Right atrium auricular region (tissue), 2 donors: ENCODE data around the gene TRAPPC8.

DNA sequence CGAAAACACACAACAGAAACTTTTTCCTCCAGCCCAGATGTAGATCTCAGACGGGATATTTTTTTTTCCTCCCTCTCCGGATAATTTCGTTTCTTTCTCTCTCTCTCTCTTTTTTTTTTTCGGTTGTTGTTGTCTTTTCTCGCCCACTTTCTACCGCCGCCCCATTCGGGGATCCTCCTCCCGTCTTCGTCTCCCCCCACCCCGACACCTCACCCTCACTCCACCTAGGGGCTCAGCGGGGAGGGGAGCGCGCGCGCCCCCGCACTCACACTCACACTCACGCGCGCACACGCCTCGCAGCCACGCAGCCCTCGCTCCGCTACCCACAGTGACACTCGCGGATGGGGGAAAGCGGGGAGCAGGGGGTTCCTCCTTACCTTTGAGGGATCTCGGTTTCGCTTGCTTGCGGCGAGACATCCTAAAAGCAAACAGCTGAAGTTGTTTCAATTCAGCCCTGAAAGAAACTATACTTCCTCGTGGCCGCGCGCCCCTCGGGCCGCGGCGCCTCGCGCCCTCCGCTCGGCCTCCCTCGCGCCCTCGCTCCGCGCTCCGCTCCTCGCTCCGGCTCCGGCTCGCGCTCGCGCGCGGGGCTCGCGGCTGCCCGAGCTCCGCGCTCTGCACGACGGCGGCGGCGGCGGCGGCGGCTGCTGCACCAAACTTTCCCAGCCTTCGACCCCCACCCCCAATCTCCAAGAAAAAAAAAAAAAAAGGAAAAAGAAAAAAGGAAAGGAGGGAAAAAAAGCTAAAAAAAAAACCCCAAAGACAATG lies 1.3 kb downstream of the ZNF521 start:
- PRO-cap, result bidirectional peak, plus-strand start at position 331 of the sequence, minus-strand start at position 188 of the sequence; bidirectional peak, plus-strand start at position 618 of the sequence, minus-strand start at position 587 of the sequence
- RAMPAGE, long total RNA, 2 experiments, result start-site peak on the minus strand in 2 of 2 experiments, centred at positions 537 to 542 of the sequence, 34 to 39 reads per replicate

- PRO-cap, result no peak
- RAMPAGE, long total RNA, 2 experiments, result no peak in any of the 2 experiments
These were observed 93.1 kb downstream of the KCTD1 start for GRCh38 chr18:26455129-26455865.

DNA sequence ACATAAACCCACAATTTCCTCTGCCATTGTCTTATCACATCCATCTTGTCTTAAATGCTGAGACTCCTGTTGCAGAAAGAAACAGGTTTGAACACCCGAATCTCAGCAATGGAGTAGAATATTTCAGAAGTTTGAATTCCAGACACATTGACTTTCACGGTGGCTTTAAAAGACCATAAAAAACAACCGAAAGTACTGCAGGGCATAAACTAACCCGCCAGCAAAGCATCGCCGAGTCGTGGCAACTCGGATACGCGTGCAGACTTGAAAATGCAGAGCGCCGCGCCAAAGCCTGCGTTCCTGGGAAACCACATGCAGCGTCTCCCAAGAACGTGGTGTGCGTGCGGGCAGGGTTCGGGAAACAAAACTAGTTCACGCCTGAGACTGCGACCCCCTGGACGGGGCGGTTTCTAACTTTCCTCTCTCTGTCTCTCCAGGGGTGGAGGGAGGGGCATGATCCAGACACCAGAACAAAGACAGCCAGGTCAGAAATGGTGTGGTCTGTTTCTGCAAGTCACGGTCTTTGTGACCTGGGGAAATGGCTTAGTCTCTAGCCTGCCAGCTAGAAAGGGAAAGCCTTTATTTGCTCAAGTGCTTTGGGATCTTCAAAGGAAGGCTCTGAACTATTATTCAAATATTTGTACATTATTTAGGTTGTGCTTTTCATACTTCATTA lies 26.8 kb upstream of the KCTD1 start:
- PRO-cap, result no peak
- RAMPAGE, long total RNA, 2 experiments, result no peak in any of the 2 experiments

GRCh38 chr18:28063184-28063497 lies 113.8 kb downstream of the CDH2 start:
- PRO-cap, result no peak
- RAMPAGE, long total RNA, 2 experiments, result no peak in any of the 2 experiments

DNA sequence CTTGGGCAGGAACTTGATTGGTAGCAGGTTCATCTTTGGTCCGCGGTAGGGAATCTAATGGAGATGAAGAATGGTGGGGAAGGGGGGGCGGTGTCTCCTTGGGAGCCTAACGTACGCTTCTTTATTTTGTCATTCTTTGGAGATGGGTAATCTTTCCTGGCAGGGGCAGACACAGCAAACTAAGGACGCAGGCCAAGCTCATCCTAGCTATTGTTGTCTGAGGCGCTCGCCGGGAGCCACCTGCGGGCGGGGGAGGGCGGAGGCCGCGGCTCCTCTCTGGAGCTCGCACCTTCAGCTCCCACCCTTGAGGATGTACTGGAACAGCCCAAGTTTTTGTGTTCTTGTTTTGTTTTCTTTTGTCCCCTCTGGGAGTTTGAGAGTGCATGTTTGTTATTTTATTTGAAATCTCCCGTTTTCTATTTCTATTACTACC lies 1.3 kb upstream of the CDH2 start:
- PRO-cap, result unidirectional peak, plus-strand start at position 210 of the sequence
- RAMPAGE, long total RNA, 2 experiments, result no peak in any of the 2 experiments

DNA sequence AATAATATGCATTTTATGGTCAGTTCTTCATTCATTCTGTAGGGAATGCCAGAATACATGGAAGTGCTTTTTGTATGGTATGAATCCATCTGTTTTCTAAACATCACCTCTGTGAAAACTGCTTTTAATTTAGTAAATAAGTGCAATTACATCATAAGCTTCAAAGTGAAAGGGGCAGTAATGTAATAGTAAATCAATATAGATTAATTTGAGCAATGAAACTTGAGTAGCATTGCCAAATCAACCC lies 891.0 kb upstream of the CDH2 start:
- PRO-cap, result no peak
- RAMPAGE, long total RNA, 2 experiments, result no peak in any of the 2 experiments

DNA sequence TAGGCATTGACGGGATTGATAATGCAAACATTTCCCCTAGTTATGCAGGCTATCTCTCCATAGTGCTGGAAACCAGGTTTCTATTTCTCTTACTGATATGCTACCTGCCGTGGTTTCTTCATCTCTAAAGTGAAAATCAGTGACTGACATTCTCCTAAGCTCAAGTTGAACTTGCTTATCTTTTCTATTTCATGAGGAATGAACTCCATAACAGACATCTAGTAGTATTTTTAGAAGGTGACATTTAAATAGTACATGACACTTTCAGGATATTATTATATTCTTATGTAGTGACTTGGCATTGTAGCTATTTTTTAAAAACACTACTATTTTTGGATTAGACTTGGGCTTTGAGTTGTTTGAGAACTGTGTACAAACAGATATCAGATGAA lies 1381.8 kb downstream of the DSC3 start:
- PRO-cap, result unidirectional peak, plus-strand start at position 340 of the sequence
- RAMPAGE, long total RNA, 2 experiments, result no peak in any of the 2 experiments

DNA sequence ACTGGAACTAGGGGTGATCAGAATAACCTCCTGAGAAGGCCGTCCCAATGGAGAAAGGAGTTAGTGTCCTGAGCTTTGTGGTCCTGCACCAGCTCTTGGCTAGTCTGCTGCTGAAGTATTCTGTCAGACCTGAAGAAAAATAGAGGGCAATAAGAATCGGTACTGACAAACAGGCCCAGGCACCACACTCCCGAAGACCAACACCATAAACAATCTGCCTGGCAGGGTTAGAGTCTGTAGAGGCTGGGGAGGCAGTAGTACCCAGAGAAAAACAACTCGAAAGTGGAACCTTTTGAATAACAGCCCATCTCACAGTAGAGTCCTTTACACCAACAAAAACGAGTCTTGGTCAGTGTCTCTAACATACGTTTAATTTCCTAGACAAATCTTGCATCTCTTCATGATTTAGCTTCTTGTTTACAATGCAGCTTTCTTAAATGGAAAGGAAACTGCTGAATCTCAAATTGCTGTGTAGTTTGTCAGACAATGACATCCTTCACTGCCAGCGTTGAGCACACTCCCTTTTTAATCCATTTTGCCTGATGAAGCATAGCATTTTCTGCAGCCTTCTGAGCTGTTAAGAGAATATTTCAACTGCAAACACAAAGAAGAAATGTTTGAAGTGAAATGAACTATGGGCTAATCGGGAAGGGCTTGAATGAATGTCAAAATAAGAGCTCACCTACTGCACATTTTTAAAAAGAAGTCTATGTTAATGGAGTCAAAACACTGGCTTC lies 73.1 kb upstream of the DSG1 start:
- PRO-cap, result no peak
- RAMPAGE, long total RNA, 2 experiments, result no peak in any of the 2 experiments

DNA sequence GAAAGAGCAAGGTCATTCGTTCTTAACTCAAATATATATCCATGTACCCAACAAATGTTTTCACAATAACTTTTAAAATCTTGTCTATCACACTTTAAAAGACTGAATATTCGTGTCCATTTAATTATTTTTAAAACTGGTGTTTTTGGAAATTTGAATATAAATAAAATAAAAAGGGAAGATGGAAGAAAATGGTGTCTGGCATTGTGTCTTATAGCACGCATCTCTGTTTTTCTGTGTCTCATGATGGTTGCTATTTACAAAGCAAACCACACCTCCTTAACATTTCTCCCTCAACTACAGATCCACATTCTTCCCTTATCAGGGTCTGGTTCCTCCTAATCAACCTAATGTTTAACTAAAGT lies 55.9 kb upstream of the DSG1 start:
- PRO-cap, result no peak
- RAMPAGE, long total RNA, 2 experiments, result no peak in any of the 2 experiments

DNA sequence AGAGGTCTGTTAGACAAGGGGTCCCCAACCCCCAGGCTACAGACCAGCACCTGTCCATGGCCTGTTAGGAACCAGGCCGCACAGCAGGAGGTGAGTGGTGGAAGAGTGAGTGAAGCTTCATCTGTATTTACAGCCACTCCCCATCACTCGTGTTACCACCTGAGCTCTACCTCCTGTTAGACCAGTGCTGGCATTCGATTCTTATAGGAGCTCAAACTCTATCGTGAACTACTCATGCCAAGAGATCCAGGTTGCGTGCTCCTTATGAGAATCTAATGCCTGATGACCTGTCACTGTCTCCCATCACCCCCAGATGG lies 41.7 kb downstream of the DSG2 start:
- PRO-cap, result no peak
- RAMPAGE, long total RNA, 2 experiments, result no peak in any of the 2 experiments

GRCh38 chr18:31723778-31724962 lies 36.5 kb downstream of the SLC25A52 start:
- PRO-cap, result unidirectional peak, minus-strand start at chr18:31724641
- RAMPAGE, long total RNA, 2 experiments, result start-site peak on the plus strand in 1 of 2 experiments, at chr18:31724195-31724236 at its widest, 10 reads per replicate; start-site peak on the minus strand in 2 of 2 experiments, at chr18:31724616-31724680 at its widest, 6 to 20 reads per replicate

- PRO-cap, result no peak
- RAMPAGE, long total RNA, 2 experiments, result no peak in any of the 2 experiments
These were observed 20.5 kb downstream of the SLC25A52 start for GRCh38 chr18:31740105-31740563.

DNA sequence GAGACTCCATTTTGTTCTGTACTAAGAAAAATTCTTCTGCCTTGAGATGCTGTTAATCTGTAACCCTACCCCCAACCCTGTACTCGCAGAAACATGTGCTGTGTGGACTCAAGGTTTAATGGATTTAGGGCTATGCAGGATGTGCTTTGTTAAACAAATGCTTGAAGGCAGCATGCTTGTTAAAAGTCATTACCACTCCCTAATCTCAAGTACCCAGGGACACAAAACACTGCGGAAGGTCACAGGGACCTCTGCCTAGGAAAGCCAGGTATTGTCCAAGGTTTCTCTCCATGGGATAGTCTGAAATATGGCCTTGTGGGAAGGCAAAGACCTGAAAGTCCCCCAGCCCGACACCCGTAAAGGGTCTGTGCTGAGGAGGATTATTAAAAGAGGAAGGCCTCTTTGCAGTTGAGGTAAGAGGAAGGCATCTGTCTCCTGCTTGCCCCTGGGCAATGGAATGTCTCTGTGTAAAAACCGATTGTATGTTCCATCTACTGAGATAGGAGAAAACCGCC lies 49.9 kb upstream of the SLC25A52 start:
- PRO-cap, result no peak
- RAMPAGE, long total RNA, 2 experiments, result no peak in any of the 2 experiments

DNA sequence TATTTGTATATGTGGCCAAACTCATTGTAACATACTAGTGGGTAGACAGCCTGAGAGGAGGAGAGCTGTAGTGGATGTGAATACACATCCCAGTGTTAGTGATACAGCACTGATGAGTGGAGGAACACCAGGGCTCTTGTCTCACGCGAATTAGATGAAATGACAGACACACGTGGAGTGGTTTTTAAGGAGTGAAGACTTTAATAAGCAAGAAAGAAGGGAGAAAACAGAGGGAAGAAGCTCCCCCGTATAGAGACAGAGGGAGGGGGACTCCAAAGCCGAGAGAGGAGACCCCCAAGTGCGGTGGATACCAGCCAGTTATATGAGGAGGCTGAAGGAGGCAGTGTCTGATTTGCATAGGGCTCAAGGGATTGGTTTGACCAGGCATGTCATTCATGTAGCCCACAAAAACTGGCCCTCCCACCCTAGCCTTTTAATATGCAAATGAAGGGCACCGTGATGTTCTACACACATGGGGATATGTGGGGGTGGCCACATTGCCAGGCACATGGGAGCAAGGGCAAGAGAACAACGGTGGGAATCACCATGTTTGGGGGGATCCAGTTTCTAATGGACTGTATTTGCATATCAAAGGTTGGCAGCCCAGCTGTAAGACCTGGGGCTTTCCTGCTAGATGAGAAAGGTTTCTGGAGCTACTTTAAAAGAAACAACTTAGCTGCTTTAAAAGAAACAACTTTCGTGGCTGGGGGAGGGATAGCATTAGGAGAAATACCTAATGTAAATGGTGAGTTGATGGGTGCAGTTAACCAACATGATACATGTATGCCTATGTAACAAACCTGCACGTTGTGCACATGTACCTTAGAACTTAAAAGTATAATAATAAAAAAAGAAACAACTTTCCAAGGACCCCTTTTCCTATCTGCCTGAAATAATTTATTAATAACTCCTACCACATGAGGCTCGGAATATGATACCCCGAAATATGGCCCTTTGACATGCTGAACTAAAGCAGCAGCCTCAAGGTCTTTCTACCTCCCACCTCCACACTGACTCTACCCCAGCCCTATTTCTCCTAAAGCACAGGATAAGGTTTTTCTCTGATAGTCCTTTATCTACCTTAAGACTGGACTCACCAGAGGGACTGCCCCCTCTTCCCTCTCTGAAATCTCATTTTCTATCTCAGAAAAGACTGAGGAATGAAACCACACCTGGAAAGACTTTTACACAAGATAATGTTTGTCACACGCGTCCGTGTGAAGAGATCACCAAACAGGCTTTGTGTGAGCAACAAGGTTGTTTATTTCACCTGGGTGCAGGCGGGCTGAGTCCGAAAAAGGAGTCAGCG lies 65.2 kb upstream of the SLC25A52 start:
- PRO-cap, result no peak
- RAMPAGE, long total RNA, 2 experiments, result no peak in any of the 2 experiments

DNA sequence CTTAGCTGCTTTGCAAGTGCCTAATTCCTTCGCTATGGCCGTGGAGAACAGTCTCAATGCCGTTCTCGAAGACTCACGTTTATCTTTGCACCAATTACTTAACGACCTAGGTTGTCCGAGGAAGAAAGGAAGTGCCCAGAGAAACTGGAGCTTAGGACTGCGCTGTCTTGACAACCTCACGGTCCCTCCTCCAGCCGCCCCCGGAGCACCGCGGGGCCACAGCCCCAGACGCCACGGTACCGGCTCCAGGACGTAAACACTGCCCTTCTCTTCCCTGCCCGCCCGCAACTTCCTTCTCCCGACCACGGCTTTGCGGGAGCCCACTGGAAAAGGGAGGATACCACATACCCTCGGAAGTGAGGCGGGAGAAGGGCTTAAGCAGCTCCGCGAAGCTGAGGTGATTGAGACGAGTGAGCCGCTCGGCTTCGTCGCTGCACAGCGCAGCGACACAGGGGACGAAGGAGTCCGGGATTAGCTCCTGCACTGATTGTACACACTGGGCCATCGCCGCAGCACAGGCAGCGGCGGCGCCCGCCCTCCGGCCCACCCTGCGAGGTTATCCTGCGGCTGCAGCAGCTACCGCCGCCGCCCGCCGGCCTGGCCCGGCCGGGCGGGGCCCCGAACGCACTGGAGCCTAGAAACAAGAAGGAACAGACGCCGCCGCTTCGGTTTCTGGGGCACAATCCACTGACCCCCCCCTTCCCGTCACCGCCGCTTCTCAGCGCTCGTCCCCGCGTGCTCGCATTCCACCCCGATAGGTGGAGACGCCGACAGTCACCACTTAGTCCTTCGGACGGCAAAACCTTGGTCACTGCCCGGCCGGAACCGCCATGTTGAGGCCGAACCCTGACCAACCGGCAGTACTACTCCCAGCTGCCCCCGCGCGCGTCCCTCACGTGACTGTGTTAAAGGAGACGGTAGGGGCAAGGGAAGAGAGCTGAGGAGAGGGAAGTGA lies at the start of gene TRAPPC8:
TSS of gene TRAPPC8 (minus strand) at position 869 of the 955 bp plus-strand sequence.
- PRO-cap, result unidirectional peak, plus-strand start at position 744 of the sequence; bidirectional peak, plus-strand start outside the sequence, minus-strand start at position 907 of the sequence
- RAMPAGE, long total RNA, 2 experiments, result no peak in any of the 2 experiments

GRCh38 chr18:31943326-31944093 lies 582 bp upstream of the TRAPPC8 start:
- PRO-cap, result bidirectional peak, plus-strand start at chr18:31943380, minus-strand start at chr18:31943166
- RAMPAGE, long total RNA, 2 experiments, result no peak in any of the 2 experiments

GRCh38 chr18:32040767-32041454 lies 22.3 kb downstream of the RNF125 start:
- PRO-cap, result no peak
- RAMPAGE, long total RNA, 2 experiments, result no peak in any of the 2 experiments

- PRO-cap, result no peak
- RAMPAGE, long total RNA, 2 experiments, result no peak in any of the 2 experiments
These were observed 88.9 kb downstream of the GAREM1 start for GRCh38 chr18:32381547-32382383.

- PRO-cap, result unidirectional peak, minus-strand start at chr18:32721147
- RAMPAGE, long total RNA, 2 experiments, result no peak in any of the 2 experiments
These were observed 51.8 kb downstream of the KLHL14 start for GRCh38 chr18:32721078-32721277.

DNA sequence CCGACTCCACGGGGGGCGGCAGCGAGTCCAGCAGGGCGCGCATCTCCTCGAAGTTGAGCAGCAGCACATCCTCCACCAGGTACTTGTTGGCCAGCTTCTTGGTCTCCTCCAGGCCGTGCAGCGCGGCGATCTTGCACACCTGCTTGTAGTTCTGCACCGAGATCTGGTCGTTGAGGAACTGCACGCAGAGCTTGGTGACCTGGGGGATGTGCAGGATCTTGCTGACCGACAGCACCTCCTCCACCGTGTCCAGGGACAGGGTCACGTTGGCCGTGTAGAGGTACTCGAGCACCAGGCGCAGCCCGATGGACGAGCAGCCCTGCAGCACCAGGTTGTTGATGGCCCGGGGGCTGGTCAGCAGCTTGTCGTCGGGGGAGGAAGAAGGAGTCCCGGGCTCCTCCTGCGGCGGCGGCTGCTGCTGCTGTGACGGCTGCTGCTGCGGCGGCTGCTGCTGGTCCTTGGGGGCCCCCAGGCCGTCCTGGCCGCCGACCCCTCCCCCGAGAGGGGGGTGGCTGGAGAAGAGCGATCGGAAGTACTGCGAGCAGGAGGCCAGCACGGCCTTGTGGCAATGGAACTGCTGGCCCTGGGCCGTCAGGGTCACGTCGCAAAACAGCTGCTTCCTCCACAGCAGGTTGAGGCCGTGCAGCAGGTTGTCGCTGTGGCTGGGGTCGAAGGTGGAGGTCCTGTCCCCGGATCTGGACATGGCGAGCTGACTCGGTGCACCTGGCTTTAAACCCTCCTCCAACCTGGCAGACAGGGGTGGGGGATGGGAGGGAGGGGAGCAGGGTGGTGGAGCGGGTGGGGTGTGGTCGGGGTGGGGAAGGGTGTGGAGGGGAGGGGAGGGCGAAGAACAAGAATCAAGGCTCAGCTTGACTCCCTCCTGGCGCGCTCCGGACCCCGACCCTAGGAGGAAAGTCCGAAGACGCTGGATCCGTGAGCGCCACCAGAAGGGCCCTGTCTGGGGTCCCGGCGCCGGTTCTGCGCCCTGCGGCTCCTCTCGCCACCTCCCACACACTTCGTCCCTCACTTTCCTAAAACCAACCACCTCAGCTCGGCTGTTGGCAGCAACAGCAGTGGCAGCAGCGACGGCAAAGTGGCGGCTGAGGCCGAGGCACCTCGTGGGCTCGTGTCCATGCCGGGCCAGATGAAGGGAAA lies 2.6 kb downstream of the KLHL14 start:
- PRO-cap, result no peak
- RAMPAGE, long total RNA, 2 experiments, result no peak in any of the 2 experiments